ENCODE results near the genes GABARAPL1 and MAGOHB.

DNA sequence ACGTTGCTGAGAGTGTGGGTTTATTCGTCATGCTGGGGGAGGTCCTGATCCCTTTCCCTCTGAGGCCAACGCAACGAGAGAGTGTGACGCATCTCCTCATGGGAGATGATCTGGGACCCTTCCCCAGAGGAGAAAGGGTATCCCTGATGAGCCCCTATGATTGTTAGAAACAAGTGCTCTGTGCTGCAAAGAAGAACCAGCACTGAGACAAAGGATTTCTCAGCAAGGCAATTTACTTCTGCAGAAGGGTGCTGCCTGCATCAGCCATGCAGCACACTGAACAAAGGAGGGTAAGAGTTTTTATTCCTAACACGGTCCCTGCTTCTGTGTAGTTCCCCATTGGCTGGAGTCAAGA lies 21.4 kb downstream of the CLEC2A start:
- PRO-cap = no peak

DNA sequence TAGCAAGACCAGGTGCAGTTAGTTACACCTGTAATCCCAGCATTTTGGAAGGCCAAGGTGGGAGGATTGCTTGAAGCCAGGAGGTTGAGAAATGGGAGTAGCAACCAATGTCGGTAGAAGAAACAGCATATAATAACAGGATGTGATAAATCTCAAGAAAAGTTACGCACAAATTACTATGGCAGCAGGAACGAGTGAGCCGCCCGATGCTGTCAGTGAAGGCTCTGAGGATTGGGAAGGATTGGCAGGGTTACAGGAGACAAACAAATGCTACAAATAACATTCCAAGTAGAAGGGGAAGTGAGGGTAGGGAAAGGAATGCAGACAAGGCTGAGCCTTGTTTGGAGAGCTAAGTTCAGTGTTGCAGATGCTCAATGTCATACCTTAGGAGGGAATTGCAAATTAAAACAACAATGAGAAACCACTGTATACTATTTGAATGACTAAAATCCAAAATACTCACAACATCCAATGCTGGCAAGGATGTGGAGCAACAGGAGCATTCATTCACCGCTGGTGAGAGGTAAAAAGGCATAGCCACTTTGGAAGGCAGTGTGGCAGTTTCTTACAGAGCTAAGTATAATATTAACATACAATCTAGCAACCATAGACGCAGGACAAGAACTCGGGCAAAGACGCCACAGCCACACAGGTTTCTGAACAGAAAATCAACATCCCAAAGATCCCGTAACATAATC lies 1.3 kb downstream of the CLEC9A start:
- PRO-cap = no peak

DNA sequence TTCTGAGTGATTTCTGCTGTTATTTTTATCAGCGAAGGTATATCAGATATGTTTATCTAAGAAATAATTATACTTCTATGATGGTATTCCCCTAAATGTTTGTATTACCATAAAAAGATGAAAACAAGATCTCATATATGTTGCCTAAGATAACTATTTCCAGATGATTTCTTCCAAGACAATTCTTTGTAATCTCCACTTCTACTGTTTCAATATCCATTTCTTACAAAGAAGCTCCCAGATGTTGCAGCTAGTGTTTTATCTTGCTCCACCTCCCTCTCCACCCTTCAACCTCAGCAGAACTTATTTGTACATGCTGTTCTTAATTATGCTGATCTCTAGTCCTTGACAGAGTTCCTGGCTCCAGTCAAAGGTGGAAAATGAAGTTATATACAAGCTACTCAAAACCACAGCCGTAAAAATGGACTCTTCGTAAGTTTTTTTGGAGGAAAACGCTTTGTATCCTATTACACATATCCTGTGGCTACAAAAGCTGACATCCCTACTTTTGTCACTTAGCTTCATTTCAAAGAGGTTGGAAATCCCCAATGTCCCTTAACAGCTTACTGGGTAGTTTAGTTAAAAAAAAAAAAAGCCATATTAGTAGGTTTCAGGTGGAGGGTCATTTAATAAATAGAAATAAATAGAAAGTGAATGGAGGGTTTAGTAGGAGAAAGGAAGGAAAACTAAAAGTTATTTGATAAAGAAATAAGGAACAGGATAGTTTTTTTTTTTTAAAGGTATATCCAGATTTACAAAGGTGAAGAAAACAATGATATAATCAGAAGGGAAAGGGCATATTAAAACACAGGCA lies 1.2 kb downstream of the CLEC1A start:
- PRO-cap = no peak

DNA sequence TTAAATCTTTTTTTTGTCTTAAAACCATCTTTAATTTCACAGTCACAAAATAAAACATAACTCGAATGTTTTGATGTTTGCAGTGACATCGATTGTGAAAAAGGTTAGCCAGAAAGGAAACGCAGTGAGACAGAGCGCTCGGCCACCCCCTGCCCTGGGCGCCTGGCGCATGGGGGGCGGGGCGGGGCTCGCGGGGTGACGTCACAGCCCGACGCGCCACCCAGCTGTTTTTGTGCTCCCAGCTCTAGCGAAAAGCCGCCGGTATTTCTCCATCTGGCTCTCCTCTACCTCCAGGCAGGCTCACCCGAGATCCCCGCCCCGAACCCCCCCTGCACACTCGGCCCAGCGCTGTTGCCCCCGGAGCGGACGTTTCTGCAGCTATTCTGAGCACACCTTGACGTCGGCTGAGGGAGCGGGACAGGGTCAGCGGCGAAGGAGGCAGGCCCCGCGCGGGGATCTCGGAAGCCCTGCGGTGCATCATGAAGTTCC lies at the start of gene GABARAPL1:
Gene GABARAPL1, plus strand, starts transcription at position 227 of the 489 bp plus-strand sequence.
- PRO-cap = bidirectional peak, plus-strand start at position 272 of the sequence, minus-strand start at position 171 of the sequence

DNA sequence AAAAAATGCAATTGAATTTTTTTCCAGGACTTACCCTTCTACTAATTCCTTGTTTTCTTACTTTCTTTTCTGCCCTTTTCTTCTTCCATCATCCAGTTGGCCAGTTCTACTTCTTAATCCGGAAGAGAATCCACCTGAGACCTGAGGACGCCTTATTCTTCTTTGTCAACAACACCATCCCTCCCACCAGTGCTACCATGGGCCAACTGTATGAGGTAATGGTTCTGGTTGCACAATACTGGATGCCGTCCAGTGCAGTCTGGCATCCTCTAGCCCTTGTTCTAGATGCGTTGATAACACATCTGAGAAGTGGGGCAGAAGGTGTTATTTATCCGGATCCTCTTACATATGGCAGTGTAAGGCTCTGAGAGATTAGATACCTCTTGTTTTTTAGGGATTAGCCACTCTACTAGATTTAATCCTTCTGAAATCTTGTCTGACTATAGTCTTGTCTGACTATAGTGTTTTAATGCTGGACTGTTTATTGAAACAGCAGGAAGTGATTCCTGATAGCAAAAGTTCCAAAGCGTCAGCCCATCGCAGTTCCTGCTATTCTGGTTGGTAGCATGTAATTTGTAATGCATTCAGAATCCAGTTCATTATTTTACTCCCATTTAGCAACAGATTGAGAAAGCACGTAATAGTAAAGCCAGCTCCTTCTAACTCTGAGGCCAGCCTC lies 7.8 kb downstream of the GABARAPL1 start:
- PRO-cap = no peak

DNA sequence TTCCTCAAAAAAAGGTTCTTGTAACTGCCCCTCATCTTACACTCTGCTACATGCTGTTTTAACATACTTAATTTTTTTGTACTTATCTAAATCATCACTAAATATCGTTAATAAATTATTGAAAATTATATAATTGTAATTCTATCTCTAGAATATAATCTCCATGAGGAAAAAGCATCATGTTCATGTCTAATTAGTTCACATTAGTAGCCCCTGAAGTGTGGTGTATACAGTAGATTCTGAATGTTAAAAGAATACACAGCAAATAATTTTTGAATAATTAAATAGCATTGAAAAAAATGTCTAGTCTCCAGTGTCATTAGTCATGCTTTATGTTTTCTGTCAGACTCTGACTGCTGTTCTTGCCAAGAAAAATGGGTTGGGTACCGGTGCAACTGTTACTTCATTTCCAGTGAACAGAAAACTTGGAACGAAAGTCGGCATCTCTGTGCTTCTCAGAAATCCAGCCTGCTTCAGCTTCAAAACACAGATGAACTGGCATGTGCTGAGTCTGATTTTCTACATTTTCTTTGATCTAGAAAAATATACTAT lies 3.5 kb downstream of the KLRD1 start:
- PRO-cap = no peak

GRCh38 chr12:10364379-10365683 lies 25.0 kb downstream of the KLRK1 start:
- PRO-cap = bidirectional peak, plus-strand start at chr12:10365164, minus-strand start at chr12:10365057

GRCh38 chr12:10391704-10392077 lies 1.9 kb upstream of the KLRK1 start:
- PRO-cap = no peak

GRCh38 chr12:10394309-10395174 lies 4.7 kb upstream of the KLRK1 start:
- PRO-cap = no peak

GRCh38 chr12:10406723-10407268 lies 2.8 kb downstream of the KLRC4 start:
- PRO-cap = no peak

- PRO-cap = no peak
Observed at GRCh38 chr12:10408865-10409278, 685 bp downstream of the KLRC4 start.

DNA sequence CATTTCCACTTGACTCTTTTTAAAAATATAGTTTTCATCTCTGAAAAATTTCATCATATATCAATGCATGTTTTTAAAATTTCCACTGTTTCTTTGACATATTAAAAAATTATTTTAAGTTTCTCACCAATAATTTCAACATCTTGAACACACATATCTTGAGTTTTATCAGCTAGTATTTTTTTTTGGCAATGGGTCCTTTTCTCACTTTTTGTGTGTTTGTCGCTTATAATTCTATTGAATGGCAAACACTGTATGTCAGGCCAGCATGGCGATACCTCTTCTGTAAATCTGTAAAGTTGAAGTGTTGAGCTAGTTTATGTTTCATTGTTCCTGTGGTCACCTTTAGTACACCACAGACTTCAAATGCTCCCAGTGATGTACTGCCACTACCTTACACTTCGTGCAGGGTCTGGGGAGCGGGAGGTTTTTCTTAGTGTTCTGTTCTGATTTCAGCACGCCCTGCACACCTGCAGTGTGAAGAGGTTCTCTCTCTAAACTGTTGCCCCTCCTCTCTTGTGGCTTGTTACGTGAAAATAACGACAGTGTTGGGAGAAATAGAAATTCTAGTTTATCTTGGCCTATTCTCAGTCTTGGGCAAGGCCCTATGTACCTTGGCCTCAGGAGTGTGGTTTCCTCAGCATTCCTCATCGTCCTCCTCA lies 48.4 kb downstream of the EIF2S3B start:
- PRO-cap = no peak

- PRO-cap = no peak
Observed at GRCh38 chr12:10559044-10559665, 53.5 kb downstream of the EIF2S3B start.

GRCh38 chr12:10599391-10599838 lies 14.0 kb downstream of the MAGOHB start:
- PRO-cap = no peak

GRCh38 chr12:10612579-10613798 lies at the start of gene MAGOHB:
Gene MAGOHB, minus strand, starts transcription at chr12:10613609.
- PRO-cap = bidirectional peak, plus-strand start at chr12:10613686, minus-strand start at chr12:10613560

DNA sequence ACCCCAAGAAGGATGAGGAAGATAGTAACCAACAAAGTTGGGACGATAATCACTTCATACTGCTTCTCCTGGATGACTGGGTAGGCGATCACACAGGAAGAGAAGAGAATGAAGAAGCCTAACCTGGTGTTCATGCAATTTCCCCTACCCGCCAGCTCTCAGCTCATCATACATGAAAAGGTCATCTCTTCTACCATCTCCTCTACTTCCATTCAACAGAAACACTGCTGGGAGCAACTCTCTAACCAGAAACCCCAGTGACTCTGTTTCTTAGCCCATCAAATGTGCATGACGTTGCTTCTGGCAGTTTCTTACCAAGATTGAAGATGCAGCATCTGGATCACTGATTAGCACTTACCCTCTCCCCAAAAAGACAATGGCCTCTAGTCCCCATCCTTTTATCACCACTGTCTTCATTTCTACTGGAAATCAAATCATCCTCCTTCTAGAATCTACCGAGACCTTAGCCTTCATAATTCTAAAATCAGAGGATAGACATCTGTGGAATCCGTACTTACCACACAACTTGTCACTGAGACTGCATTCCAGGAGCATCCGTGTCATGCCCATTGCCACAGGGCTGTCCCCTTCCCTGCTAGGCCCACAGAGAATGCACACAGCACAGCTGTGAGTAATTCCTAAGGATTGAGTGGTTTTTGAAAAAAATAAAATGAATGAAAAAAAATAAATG lies 20.8 kb upstream of the MAGOHB start:
- PRO-cap = no peak

GRCh38 chr12:10749790-10750726 lies 26.9 kb upstream of the YBX3 start:
- PRO-cap = unidirectional peak, minus-strand start at chr12:10750128

- PRO-cap = no peak
Observed at GRCh38 chr12:11172036-11172704, 1.2 kb downstream of the SMIM10L1 start.

DNA sequence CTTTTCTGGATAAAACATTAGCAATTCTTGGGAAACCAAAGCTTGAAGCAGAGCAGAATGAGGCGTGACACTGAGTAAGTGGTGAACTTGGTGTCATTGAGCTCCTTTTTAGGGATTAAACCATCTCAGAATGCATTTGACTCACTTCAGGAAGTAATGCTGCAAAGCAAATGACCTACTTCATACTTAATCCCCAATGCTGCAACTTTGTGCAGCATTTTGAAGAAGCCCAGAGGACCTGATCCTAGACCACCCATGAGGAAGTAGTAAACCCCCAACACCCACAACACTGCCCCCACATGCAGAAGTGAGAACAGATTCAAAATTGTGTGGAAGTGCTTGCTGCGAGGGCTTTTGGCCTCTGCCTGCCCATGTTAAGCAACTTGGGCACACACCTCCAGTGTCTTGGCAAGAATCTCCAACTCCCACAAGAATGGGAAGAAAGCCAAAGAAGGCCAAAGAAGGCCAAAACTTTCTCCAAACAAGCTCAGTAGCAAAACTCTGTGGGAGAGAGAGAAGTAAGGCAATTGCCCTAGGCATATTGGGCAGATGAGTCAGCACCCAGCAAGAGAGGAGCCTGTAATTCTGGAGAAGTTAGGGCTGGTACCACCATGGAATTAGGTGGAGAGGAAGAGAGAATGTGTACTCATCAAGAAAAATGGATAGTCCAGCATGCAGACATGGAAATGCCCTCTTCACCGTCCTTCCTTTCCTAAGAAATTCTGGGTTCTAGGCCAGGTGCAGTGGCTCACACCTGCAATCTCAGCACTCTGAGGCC lies 69.2 kb upstream of the ETV6 start:
- PRO-cap = no peak

DNA sequence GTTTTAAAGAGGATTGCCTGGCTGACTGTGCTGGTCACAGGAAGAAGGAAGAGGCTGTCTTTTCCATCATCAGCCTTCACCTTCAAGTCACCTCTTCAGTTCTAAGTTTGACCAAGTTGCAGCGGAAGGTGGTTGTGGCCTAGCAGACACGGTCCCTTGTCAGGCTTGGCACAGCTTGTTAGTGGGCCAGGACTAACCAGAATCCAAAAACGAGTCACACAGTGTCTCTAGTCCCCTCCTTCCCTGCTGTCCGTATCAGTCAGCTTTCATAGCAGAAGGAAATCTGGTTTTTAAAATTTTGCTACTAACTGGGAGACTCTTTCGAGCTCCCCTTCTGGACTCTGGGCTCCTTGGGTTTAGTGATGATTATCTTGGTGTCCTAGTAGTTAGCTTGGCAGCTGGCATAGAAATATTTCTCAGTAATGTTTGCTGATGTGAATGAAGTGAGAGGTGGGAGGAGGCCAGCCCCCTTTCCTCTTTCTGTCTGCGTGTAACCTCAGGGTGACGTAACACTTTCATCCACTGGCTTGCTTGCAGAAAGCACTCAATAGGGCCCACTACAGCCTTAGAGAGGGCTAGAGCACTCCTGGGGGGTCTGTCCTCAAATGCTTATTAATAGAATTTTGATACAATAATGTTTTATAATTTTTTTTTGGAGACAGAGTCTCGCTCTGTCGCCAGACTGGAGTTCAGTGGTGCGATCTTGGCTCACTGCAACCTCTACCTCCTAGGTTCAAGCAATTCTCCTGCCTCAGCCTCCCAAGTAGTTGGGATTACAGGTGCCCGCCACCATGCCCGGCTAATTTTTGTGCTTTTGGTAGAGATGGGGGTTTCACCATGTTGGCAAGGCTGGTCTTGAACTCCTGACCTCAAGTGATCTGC lies 3.9 kb downstream of the ETV6 start:
- PRO-cap = unidirectional peak, minus-strand start at position 358 of the sequence

Measured in penis (tissue), 1 donor.